Neural crest cell (in vitro differentiated cells): Measurements from ENCODE around the gene EIF4A3.

GRCh38 chr17:78816630-78817068 lies 24.0 kb downstream of the USP36 start:
- PRO-cap = no peak

- PRO-cap = no peak
Observed at GRCh38 chr17:78818567-78819372, 21.8 kb downstream of the USP36 start.

DNA sequence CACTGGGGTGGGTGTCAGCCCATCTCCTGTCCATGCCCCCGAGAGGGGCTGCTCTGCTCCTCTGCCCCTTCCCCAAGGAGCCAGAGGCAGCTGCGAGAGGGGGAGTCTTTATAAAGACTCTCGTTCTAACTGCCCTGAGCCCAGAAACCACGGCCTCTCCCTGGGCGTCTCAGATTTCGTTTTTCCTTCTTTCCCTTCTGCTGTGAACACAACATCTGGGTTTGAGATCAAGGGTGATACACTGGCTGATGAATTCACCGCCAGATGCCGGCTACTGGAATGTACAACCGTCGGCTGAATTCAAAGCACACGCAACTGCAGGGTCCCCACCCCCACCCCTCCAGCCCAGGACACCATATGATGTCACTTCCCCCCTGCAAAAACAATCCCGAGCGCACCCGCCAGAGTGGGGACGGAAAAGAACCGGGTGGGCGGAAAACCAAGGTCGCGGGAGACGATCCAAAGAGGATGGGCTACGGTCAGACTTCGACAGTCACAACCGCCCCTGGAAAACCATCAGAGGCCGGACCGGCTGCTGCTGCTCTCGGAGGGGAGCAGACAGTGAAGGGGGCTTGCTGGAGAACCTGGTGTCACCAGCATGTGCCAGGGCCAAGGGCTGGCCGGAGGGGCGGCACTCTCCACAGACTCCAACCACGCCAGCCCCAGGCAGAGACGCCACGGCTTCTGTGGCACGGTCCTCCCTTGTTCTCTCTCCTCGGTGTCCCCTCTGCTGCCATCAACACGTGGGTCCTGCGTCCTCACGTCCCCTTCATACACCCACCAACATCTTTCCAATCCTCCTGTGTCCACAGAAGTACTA lies 23.3 kb downstream of the CEP295NL start:
- PRO-cap = bidirectional peak, plus-strand start at position 404 of the sequence, minus-strand start at position 83 of the sequence

GRCh38 chr17:78883602-78884249 lies 19.3 kb downstream of the CEP295NL start:
- PRO-cap = bidirectional peak, plus-strand start at chr17:78883722, minus-strand start at chr17:78883649; bidirectional peak, plus-strand start at chr17:78884003, minus-strand start at chr17:78883795

DNA sequence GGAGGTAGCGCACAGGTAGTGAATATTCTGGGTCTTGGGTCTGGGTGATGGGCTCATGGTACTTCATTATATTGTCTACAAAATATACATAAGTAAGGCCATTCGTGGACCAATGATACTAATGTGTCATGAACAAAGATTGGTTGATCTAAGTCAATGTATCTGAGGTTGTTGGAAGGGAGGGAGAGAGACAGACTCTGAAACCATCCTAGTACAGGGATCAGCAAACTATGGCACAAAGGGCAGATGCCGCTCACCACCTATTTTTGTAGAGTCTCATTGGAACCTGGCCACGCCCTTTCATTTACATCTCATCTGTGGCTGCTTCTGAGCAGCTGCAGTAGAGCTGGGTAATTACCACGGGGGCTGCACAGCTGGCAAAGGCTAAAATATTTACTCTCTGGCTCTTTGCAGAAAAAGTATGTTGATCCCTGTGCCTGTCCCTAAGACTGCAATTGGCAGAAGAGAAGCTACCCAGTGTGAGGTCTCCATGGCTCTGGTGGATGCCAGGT lies 14.2 kb downstream of the CEP295NL start:
- PRO-cap = no peak

DNA sequence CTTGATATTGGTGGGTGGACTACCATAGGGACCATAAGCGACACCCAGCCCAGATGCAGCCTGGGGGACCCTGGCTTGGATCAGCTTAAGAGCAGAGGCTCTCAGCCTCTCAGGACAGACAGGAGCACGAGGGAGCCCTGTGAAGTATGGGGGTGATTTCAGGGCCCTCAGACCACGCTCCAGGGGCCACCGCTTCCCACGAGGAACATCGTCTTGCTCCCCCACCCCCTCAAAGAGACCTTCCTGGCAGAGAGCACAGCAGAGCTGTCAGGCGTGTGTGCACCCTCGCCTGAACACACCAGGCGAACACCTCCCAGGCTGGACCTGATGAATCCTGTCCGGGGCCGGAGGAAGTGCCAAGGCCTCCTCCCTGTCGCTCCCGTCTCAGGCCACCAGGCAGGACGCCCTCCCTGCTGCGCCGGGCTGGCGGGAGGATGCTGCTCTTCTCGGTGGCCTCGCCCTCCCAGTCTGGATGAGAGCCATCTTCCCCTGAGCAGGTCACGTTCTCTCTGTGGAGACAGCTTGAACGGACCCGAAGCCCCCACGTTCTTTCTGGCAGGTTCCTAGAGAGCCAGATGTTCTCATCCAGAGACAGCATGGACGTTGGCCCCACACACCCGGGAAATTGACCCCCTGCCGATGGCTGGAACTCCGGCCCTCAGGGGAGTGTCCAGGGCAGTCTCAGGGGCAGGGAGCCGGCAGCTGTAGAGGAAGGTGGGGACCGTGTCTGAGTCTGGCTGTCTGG lies 4.7 kb upstream of the TIMP2 start:
- PRO-cap = no peak

DNA sequence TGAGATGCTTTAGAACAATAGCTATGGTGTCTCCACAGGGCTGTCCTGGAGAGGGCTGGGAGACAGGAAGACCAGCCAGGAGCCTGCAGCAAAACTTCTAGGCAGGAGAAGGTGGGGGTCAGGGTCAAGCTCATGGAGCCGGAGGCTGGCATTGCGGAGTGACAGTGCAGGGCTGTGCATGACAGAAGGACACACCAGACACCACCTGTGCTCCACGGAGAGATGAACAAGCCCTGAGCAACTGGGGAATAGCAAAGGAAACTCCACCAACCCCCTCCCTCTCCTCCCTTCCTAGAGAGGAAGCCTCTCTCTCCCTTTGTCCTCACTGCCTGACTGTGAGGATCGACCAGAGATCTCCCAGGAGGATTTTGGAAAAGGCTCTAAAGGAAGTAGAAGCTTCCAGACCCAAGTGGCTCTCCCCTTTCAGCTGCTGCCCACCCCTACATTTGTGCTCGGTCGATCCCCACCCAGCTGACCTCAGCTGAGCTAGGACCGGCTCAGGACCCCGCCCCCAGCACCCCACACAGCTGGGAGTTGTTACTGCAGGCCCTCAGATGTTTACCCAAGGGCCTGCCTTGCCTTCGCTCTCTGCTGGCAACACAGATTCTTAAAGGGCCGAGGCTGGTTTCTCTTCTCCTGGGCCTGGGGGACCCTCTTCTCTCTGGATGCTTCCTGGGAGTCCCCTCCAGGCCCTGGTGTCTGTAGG lies 26.7 kb upstream of the TIMP2 start:
- PRO-cap = no peak

- PRO-cap = no peak
Observed at GRCh38 chr17:79073373-79074083, 1.1 kb upstream of the ENGASE start.

DNA sequence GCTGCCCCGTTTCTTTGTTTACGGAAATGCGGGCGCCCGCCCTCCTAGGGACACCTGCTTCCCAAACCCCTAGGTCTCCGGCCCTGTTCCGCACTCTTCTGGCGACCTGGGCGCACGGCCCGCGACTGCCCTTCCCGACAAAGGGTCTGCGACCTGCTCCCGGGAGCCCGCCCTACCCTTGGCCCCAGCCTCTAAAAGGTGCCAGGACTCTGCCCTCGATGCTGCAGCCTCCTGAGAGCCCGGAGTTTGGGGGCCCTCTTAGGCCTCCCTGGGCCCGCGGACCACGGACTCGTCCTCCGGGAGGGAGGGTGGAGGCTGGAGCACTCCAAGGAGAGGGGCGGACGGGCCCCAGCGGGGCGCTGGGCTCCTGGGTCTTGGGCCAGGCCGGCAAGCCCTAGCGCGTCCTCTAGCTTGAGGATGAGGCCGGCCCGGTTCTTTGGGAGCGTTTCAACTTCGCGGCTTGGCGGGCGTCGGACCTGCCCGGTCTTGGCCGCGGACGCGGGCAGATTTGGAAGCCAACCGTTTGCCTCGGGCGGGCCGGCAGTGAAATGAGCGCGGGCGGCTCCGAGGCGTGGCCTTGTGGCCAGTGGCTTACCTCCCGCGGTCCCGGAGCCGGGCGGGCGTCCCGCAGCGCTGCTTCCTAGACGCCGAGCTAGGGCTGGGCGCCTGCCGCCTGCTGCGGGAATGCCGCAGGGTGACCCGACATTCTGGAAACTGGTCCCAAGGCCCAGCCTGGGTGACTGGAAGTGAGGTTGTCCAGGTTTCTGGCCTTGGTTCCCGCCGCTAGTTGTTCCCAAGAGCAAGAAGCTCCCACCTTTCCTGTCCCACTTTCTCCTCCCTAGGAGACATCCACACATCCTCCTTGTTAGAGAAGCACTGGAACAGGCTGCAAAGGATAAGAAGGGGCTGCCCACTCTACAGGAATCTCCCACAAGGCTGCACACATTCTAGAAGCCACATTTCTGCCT lies 4.2 kb upstream of the CBX8 start:
- PRO-cap = no peak

DNA sequence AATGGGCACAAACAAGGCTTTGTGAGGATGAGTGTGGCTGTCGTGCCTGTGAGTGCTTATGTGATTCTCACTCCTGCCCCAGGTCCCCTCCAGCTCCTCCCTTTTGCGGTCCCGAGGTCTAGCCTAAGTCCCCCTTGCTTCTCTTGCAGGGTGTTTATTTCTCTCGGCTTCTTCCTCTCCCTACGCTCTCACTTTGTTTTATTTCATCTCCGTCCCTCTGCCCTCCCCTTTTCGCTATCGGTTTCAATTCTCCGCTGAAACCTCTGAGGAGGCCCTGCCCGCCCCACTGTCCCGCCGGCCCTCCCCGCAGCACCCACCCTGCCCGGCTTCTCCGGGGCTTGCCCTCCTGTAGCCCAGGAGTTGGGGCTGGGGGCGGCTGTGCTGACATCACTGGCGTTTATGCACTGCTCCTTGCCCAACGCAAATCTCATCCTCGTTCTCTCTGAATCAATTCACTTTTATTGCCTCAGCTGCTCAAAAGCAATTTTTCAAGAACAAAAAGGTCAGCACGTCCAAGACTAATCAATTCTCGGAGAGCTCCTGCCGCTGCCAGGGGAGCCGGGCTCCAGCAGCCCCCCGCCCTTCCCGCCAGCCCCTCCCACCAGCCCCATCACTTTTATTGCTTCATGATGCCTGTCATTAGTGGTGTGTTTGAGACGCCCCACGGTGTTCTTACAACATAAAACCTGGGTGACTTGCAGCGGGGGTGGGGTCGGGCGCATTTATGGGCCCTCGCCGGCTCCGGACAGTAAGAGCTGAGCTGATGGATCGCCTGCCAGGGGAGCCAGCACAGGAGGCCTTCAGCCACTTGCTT lies 82.6 kb upstream of the CBX4 start:
- PRO-cap = no peak

GRCh38 chr17:79936121-79937416 lies 97.3 kb upstream of the CBX4 start:
- PRO-cap = no peak

GRCh38 chr17:80104268-80105059 lies 3.1 kb downstream of the GAA start:
- PRO-cap = no peak

GRCh38 chr17:80146766-80147714 lies at the start of gene EIF4A3:
EIF4A3 (minus strand) TSS chr17:80147128.
- PRO-cap = bidirectional peak, plus-strand start at chr17:80147377, minus-strand start at chr17:80147128; bidirectional peak, plus-strand start at chr17:80147589, minus-strand start at chr17:80147574

DNA sequence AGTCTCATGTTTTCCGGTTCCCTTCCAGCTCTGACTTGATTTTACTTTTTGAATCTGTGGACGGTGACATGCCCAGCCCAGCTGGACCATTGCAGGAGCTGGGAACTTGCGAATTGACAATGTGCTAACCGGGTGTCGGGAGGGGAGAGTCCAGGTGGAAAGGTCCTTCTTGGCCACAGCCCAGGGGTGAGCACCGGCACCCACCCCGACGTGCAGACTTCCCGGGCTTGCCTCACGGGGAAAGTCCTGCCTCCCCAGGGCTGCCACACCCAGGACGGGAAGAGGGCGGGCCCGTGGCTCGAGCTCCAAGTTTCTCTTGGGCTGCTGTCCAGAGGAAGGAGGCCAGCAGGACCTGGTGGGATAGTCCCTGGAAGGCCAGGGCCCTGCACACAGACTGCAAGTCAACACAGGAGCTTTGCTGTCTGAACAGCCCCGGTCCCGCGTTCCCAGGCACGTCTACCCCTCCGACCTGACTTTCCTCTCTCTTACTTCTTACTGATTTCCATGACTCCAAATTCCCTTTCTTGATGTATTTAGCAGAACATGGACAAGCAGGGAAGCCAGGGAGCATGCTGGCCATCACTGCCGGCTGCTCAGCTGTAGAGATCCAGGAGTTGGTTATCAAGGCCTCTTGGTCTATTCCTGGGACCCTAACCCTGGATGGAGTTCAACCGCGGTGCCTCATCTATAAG lies 17.8 kb downstream of the CARD14 start:
- PRO-cap = no peak

- PRO-cap = unidirectional peak, plus-strand start at chr17:80192478
Observed at GRCh38 chr17:80191932-80192742, 22.3 kb downstream of the CARD14 start.

DNA sequence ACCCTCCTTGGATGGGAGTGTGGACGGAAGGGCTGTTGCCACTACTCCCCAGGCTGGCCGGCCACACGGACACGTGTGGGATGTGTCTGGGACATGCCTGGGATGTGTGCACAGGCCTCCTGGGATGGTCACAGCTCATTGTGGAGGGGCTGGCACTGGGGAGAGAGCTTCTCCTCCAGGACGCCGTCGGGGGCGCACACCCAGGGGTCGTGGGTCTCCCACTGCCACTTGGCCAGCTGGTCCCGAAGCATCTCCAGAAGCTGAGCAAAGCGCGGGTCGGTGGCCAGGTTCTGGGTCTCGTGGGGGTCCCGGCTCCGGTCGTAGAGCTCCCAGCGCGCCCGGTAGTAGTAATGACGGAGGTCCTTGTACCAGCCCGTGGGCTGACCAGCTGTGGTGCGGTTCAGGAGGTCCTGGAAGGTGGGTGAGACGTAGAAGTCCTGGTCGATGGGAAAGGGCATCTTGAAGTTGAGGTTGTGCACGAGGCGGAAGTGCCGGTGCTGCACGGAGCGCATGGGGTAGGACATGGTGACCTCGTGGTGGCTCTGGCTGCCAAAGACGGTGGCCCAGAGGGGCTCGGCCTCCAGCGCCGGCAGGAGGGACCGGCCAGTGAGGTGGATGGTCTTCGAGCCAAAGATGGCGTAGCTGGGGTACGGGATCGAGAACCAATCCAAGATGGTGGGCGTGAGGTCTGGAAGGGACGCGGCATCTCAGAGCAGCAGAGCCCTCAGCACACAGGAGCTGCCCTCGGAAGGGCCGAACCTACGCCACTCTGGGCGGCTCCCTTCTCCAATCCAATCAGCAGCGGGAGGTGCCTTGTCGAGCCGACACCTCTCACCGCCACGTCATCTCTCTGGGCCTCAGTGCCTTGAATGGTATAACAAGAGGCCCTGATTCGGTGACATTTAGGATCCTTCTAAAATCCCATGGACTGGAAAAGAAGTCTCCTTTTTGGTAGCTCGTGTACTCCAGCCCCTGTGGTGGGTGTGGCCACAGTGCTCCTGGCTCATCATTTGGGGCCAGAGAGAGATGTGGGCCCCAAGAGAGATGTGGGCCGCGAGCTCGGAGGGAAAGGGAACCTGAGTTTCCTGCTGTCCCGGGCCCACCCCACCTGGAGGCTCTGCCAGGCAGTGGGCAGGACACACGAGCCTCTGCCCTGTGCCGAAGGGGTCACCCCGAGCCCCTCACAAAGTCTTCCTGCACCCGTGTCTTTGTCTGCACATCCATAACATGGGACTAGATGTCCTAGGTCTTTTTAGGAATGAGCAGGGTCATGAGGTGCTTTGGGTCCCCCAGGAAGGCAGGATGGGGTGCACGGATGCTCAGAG lies 9.3 kb downstream of the SGSH start:
- PRO-cap = no peak

- PRO-cap = no peak
Observed at GRCh38 chr17:80223584-80224601, 3.7 kb downstream of the SLC26A11 start.

DNA sequence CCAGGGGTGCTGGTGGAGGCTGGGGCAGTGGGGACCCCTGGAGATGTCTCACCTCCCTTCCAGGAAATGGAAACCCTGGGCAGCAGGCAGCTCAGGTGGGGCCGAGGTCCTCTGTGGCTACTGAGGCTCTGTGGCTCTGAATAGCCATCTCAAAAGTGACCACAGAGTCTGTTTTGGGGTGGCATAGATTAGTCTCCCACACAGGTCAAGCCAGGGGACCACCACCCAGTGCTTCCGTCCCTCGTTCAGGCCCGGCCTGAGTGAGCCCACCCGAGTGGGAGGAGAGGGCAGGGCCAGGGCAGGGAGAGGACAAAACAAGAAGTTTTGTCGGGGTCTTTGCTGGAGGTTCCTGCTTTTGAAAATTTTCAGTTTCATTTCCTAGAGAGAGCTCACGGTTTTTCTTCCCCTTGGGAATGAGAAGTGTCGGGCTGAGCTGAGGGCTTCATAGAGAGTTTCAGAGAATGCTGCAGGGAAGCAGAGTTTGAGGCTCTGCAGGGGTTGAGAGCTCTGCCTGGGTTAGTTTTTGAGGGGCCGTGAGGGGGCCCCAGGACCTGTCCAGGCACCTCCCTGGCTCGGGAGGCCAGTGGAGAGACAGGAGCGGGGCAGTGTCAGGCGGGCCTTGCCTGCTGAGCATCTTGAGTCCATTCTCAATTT lies 3.3 kb downstream of the RNF213 start:
- PRO-cap = no peak

- PRO-cap = no peak
Observed at GRCh38 chr17:80270208-80270635, 9.6 kb downstream of the RNF213 start.

GRCh38 chr17:80376289-80376984 lies 38.5 kb upstream of the ENDOV start:
- PRO-cap = no peak